Right cardiac atrium (tissue), 1 donor: ENCODE data around the gene PLXDC2.

GRCh38 chr10:18564871-18565853, 86.2 kb downstream of the NSUN6 start:
- PRO-cap = no peak

DNA sequence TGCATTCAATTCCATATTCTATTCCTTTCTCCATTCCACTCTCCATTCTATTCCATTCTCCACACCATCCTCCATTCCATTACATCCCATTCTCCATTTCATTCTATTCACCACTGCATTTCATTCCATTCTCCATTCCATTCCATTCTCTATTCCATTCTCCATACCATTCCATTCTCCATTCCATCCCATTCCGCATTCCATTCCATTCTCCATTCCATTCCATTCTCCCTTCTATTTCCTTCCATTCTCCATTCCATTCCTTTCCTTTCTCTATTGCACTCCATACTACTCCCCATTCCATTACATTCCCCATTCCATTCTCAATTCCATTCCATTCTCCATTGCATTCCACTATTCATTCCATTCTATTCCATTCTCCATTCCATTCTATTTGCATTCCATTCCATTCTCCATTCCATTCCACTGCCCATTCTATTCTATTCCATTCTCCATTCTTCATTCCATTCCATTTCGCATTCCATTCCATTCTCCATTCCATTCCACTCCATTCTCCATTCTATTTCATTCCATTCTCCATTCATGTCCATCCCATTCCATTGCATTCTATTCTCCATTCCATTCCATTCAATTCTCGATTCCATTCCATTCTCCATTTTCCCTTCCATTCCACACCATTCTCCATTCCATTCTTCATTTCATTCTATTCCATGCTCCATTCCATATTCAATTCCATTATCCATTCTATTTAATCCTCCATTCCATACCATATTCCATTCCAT, 81.6 kb downstream of the NSUN6 start:
- PRO-cap = no peak

DNA sequence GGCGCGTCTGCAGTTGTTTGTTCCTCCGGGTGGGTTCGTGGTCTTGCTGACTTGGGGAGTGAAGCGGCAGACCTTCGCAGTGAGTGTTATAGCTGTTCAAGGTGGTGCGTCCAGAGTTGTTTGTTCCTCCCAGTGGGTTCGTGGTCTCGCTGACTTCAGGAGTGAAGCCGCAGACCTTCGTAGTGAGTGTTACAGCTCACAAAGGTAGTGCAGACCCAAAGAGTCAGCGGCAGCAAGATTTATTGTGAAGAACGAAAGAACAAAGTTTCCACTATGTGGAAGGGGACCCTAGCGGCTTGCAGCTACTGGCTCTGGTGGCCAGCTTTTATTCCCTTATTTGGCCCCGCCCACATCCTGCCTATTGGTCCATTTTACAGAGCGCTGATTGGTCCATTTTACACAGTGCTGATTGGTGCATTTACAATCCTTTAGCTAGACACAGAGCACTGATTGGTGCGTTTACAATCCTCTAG, 64.9 kb downstream of the NSUN6 start:
- PRO-cap = no peak

DNA sequence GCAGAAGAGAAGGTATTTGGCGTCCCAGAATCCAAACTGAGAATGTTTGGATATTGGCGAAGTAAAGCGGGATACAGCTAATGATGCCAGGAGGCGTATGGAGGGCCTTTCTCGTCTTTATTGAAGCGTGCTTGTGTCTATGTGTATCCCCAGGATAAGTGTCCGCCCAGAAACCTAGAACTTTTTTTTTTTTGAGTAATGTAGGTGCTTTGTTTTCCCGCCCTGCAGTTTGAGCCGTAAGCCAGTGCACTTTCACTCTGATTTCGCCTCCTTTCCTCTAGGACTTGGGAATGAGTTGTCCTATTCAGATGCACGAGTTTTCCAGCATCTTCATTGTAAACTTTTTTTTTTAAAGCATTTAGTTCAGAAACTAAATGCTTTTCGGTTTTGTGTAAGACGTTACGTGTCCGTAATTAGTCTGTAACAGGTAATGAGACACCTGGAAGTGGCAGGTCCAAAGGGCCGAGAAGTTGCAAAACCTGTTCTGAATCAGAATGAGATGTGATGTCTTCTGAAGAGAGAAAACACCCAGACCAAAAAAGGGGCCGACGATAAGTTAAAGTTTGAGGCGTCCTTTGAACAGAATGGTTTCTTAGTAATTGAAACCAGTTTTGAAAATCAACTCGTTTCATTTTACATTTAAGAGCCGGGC, 776 bp downstream of the ARL5B start:
- PRO-cap = no peak

DNA sequence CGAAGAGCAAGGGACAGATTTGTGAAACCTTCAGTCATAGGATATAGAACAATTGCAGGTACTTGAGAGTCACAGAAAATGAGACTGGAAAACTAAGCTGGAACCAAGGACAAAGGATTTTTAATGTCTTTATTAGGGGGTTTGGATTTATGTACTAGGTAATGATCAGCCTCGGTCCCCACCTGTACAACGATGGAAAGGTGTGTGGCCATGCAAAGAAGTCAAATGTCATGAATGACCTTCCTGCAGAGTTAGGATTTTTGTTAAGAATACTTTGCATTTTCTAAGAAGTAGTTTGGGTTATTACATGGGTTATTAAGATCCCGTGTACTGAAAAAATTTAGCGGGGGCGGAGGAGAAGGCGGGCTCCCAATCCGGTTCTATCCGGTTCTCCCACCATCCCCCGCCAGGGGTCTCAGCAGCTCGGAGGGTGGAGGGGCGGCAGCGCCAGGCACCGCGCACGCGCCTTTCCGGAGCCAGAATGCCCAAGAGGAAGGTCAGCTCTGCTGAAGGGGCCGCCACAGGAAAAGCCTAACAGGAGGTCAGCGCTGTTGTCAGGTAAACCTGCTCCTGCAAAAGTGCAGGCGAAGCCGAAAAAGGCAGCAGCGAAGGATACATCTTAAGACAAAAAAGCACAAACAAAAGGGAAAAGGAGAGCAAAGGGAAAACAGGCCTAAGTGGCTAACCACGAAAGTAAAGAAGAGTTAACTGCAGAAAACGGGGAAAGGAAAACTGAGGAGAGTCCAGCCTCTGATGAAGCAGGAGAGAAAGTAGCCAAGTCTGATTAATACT, 327.4 kb upstream of the PLXDC2 start:
- PRO-cap = unidirectional peak, plus-strand start at position 470 of the sequence; unidirectional peak, plus-strand start at position 529 of the sequence

GRCh38 chr10:19728389-19728730, 87.9 kb upstream of the PLXDC2 start:
- PRO-cap = no peak

DNA sequence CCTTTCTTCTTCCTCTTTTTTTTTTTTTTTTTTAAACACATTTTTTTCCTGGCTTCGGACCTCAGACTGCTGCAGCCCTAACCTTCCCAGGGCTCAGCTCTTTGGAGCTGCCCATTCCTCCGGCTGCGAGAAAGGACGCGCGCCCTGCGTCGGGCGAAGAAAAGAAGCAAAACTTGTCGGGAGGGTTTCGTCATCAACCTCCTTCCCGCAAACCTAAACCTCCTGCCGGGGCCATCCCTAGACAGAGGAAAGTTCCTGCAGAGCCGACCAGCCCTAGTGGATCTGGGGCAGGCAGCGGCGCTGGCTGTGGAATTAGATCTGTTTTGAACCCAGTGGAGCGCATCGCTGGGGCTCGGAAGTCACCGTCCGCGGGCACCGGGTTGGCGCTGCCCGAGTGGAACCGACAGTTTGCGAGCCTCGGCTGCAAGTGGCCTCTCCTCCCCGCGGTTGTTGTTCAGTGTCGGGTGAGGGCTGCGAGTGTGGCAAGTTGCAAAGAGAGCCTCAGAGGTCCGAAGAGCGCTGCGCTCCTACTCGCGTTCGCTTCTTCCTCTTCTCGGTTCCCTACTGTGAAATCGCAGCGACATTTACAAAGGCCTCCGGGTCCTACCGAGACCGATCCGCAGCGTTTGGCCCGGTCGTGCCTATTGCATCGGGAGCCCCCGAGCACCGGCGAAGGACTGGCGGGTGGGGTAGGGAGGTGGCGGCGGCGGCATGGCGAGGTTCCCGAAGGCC, at the start of gene PLXDC2:
Gene PLXDC2, plus strand, starts transcription at position 64 of the 732 bp plus-strand sequence.
- PRO-cap = bidirectional peak, plus-strand start at position 453 of the sequence, minus-strand start at position 429 of the sequence; unidirectional peak, minus-strand start at position 563 of the sequence

DNA sequence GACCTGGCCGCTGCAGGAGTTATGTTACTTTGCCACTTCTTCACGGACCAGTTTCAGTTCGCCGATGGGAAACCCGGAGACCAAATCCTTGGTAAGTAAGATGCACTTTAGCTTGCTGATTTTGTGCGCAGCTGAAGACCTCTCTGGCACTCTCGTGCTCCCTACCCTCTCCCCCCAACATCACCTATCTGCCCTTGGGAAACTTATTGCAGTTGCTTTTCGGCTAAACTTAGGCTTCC, 788 bp downstream of the PLXDC2 start:
- PRO-cap = no peak

DNA sequence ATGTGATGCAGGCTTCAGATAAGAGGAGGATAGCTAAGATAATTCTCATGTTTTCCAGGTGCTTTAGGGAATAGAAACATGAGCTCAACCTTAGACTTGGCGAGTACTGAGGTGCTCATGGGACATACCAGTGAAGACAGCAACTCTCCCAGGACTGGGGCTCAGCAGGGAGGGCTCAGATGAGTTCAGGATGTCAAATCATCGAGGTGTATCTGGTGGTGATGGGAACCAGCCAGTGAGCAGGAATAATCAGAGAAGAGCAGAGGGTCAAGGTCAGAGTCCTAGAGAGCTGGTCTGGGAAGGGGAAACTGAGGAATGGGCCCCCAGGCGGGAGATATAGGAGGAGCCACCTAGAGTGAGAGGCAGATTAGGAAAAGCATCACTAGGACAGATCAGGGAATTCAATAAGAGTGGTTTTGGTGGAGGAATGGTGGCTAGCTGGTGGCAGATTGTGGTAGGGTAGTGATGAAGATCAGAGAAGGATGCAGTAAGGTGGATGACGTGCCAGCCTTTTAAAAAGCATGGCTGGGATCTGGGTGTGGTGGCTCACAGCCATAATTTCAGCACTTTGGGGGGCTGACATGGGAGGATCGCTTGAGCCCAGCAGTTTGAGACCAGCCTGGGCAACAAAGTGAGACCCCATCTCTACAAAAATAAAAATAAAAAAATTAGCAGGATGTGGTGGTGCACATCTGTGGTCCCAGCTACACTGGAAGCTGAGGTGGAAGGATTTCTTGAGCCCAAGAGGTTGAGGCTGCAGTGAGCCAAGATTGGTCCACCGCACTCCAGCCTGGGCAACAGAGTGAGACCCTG, 19.3 kb downstream of the PLXDC2 start:
- PRO-cap = no peak

DNA sequence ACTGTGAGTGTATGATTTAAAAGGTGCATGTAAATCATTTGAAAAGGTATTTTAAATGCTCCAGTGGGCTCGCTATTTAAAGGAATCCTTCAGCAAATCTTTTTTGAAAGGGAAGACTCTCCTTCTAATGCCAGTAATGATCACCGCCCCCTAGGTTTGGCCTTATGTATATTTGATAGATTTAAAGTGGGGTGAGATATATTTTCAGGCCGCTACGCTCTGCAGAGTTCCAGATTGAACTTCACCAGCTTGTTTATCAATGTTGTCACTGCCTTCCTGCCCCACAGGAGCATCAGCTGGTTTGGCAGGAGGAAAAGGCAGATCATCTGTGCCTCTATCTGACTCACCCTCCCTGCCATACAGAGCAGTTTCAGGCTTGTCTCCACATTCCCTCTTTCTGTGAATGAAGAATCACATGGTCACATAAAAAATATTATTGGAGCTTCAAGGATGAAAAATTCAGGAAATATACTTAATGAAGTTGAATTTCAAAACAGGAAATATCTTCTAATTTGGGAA, 115.3 kb downstream of the PLXDC2 start:
- PRO-cap = no peak

DNA sequence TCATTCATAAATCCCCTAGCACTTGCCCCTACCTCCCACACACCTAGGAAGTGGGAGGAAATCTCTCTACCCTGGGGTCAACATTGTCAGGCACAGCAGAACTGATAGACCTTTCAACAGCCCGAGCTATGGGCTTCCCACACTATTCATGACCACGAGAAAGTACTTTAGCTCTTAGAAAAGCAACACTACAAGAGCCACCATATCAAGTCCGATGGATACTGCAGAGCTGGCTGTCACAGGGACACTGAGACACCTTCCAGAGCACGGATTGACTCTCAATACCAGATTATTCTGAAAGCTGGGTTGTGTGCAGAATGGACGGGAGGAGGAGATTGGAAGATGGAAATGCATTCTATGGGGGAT, 180.6 kb upstream of the NEBL start:
- PRO-cap = no peak

DNA sequence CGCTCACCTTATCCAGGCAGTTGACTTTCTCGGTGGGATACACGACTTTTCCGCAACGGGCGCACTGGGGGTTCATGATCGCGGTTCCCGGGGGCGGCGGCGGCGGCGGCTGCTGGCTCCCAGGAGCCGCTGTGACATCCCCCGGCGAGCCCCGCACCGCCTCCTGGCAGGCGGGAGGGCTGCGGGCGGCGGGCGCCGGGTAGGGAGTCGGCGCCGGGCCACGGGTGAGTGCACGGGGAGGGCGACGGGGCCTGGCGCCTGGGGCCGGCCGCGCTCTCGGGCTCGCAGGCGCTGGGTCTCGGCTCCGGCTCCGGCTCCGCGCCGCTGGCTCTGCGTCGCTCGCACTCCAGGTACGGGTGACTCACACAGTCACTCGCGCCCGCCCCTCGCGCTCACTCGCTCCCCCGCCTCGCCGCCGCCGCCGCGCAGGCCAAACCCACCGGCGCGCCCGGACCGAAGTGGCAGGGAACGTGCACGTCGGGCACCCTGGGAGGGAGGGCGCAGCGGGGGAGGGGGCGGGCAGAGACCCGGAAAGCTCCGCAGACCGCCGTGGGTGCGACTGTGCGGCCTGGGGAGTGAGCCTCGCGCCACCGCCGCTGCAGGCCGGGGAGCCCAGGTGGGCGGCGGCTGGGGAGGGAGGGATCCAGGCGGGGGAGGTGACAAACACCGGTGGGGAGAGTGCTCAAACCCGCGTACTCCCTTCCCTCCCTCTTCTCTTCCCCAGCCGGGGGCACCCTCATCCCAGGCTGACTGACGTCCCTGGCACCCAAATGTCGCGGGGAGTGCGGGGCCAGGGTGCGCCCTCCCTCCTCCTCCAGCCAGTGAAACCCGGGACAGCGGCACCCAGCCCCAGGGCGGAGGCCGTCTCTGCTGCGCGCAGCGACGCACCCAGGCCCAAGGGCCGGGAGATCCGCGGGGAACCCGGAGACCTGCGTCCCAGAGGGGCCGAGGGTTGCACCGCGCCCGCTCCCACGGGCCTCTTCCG, 276.9 kb upstream of the NEBL start:
- PRO-cap = bidirectional peak, plus-strand start at position 439 of the sequence, minus-strand start at position 334 of the sequence; bidirectional peak, plus-strand start at position 821 of the sequence, minus-strand start at position 608 of the sequence

DNA sequence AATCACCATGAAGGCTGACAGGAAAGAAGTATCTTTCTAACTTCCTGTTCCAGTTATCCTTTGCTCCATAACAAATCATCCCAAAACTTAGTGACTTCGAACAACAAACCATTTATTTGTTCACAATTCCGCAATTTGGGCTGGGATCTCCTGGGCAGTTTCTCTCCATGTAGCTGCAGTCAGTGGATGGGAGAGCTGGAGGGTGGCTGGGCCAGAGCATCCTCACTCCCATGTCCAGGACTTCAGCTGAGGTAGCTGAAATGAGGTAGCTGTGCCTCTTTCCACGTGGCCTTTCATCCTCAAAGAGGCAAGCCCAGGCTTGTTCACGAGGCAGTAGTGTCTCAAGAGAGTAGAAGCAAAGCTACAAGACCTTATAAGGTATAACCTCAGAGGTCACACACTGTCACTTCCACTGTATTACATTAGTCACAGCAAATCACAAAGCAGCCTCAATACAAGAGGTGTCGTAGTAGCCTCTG, 97.8 kb downstream of the SKIDA1 start:
- PRO-cap = no peak

GRCh38 chr10:21497128-21497640, 28.3 kb downstream of the SKIDA1 start:
- PRO-cap = bidirectional peak, plus-strand start at chr10:21497413, minus-strand start at chr10:21497260

- PRO-cap = bidirectional peak, plus-strand start at chr10:21510012, minus-strand start at chr10:21510055
Measured at GRCh38 chr10:21509327-21510272, 15.9 kb downstream of the SKIDA1 start.

DNA sequence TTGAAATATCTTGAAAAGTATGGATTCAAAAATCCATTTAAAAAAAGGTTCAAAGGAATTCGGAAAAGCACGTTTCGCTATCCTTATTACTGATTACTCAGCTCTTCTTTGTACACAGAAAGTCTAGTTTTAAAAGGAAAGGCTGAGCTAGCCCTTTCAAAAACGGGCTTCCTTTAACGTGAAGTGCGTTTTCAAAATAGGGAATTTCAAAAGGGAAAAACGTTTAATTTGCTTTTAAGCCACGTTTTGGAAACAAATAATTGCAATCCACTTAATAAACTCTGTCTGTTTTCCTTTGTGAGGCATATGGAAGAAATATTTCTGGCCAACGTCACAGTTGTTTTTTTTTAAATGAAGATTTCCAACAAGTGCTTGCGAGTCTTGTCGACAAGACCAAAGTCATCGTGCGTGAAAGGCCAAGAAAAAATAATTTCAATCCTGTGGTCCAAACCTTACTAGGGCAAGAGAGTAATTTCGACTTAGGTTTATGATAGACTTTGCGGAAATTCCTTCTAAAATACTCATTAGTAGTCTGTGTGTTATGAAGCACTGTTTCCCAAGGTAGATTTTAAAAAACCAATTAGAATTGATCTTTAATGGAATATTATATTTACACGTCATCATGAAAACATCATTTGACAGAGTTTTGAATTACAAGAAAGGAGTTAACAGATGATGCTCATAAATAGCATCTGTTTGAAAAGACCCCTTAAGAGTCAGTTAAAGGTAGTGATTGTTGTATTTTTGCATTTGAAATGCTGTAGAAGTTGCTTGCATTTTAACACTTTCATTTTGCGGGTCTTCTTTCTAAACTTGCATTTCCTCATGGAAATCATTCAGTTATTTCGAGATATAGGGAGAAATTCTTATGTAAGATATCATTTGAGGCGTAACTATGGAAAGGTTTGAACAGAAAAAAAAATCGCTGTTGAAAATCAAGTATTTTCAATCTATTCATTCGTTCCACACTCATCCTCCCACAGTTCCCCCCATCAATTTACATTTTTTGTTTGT, 2.5 kb upstream of the SKIDA1 start:
- PRO-cap = no peak

DNA sequence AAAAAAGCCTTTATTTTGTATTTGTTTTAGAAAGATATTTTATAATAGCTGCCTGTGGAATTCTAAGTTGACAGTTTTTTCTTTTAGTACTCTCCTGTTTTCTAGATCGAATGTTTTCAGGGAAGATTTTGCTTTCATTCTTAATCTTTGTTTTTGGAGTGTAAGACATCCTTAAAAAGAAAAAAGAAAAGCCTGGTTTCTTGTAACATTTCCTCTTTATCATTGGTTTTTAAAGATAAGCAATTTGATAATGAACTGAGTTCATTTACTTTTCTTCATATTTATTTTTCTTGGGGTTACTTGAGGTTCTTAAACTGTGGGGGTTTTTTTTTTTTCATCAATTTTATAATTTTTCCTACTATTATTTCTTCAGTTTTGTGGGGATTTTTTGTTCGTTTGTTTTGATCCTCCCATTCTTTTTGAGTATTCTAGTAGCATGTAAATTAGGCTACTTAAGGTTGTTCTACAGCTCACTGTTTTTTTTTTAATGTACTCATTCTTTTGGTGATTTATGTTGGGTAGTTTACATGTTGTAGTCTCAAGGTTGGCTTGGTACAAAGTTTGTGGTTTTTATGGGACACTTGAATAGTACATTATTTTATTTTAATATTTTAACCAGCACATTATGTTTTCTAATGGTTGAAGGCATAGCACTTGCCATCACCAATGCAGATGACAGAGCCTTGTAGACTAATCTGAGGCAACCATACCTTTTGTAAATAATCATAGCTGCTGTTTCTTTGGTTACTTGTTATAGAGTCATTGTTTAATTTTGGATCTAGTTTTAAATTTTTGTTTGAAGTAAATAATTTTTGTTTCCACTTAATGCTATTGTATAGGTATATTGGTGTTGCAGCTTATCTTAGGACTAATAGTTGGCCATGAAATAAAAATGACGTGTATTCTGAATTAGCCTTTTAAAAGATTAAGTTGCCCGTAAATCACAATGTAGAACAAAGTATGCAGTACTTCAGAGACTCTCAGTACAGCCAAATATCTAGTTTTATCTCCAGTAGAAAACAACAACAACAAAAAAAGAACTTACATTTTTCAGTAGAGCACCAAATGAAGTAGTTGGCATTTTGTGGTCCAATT, 133.4 kb downstream of the MLLT10 start:
- PRO-cap = no peak

DNA sequence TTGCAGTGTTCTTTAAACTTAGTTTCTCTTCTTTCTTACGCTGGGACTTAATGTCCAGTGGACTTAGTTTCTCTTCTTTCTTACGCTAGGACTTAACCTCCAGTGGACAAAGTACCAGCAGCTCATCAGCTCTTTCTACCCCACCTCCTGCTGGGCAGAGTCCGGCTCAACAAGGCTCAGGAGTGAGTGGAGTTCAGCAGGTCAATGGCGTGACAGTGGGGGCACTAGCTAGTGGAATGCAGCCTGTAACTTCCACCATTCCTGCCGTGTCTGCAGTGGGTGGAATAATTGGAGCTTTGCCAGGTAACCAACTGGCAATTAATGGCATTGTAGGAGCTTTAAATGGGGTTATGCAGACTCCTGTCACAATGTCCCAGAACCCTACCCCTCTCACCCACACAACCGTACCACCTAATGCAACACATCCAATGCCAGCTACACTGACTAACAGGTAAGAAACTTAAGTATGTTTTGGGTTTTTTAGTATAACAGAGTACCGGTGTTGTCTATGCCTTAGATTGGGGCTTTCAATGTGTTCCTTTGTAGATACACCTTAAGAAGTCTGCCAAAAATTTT, 199.7 kb downstream of the MLLT10 start:
- PRO-cap = no peak

DNA sequence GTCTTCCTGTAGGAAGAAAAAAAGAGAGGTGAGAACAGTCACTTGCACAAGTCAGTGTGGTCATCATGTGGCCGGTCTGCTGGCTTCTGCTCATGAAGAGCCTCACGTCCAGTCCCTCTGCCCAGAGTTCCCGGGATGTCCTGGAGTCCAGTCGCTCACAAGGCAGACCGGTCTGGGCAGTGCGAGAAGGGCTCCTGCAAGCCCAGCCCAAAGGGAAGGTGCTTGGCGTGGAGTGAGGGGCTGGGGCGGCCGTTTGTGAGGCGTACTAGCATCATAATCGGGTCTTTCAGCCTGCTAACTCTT, 222.7 kb downstream of the MLLT10 start:
- PRO-cap = no peak

- PRO-cap = no peak
Measured at GRCh38 chr10:21943438-21944153, 59.9 kb downstream of the DNAJC1 start.